SK-N-MC (cell line): Measurements from ENCODE around the genes GIN1 and STARD4.

DNA sequence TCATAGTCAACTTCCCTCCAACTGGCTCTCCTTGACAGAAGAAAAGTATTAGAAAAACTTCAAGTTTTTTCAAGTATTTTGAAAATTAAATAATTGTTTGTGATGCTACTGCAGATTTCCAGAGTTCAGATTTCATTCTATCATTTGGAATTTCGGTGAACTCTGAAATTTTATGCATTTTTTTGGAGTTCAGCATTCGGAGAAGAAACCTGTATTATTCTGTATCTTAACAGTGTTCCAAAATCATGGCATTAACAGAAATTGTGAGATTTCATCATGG lies 175.2 kb downstream of the SLCO4C1 start:
- RRBS = no CpG with 5 or more reads among the region's 2 CpGs

- RRBS = 2% methylated on average over 3 of the region's 47 CpGs
These were observed at the start of gene GIN1 for GRCh38 chr5:103119490-103120438. Gene GIN1 (minus strand): TSS chr5:103120138.

- RRBS = no CpG with 5 or more reads among the region's 13 CpGs
These were observed 690.0 kb downstream of the EFNA5 start for GRCh38 chr5:106980628-106981319.

DNA sequence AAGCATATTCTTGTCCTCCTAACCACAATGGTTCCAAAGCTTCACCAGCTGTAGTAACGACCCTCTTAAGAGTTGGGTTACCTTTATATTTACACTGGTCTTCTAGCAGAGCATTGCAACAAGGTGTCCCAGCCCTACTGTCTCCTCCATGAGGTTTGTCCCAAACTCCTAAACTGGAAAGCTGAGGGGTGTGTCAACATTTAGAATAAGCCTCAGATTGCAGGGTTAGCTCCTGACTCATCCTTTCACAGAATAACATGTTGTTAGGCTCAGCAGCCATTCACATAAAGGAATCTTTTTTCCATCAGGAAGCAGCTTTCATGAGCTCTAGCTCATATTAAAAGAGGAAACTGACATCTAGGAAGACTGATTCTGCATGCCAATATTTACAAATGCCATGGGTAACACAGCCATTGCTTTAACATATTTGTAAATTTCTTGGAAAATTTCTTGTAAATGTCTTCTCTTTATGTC lies 238.7 kb downstream of the EFNA5 start:
- RRBS = no CpG with 5 or more reads among the region's 1 CpG

DNA sequence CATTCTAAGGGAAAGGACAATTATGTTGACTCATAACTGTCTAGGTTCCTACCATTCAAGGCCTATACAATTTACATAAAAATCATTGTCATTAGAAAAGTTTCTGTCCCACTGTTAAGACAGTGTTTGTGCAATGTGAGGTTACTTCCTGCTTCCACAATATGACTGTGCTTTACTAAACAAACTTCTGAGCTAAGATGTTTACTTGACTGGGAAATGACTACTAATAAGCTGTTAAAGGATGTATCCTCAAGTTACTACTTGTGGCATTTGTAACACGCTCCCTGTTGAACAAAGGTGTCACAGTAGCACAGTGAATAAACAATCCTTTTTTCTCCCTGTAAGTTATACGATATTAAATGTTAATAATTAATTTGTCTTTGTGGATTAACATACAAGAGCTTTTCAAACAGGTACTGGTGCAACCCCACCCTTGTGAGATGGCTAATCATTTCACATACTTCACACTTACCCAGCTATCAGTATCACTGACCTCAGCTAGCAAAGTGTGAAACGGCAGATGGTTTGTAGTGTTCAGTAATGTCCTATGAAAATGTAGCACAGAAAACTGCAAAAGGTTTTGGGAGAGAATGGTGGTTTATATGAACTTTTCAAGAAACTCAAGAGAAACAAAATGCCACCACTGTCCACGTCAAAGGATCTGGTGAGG lies 195.8 kb downstream of the EFNA5 start:
- RRBS = no CpG with 5 or more reads among the region's 4 CpGs

- RRBS = no CpG with 5 or more reads among the region's 4 CpGs
These were observed 127.8 kb downstream of the EFNA5 start for GRCh38 chr5:107543018-107543331.

DNA sequence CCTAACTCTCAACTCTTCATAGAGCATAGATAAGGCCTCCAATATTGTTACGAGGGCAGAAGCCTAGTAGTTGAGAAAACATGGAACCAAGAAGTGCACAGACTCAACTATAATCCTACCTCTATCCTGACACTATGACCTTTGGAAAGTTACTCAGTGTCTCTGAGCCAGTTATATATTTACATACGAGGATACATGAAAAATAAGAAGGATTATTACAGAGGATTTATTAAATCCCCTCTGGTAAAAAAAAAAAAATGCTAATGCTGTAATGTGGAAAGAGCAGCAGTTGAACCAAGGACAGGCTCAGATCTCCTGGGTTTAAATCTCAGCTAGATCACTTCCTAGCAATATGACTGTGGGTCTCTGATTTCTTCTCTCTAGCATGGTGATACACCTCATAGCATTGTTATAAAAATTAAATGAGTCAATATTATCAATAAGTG lies 299.9 kb downstream of the FBXL17 start:
- RRBS = no CpG with 5 or more reads among the region's 2 CpGs

GRCh38 chr5:108341645-108342448 lies 40.1 kb downstream of the FBXL17 start:
- RRBS = no CpG with 5 or more reads among the region's 2 CpGs

GRCh38 chr5:109318632-109319309 lies 91.0 kb downstream of the PJA2 start:
- RRBS = no CpG with 5 or more reads among the region's 9 CpGs

GRCh38 chr5:109350552-109350975 lies 59.2 kb downstream of the PJA2 start:
- RRBS = no CpG with 5 or more reads among the region's 3 CpGs

- RRBS = no CpG with 5 or more reads among the region's 1 CpG
These were observed 41.1 kb downstream of the PJA2 start for GRCh38 chr5:109368529-109369221.

DNA sequence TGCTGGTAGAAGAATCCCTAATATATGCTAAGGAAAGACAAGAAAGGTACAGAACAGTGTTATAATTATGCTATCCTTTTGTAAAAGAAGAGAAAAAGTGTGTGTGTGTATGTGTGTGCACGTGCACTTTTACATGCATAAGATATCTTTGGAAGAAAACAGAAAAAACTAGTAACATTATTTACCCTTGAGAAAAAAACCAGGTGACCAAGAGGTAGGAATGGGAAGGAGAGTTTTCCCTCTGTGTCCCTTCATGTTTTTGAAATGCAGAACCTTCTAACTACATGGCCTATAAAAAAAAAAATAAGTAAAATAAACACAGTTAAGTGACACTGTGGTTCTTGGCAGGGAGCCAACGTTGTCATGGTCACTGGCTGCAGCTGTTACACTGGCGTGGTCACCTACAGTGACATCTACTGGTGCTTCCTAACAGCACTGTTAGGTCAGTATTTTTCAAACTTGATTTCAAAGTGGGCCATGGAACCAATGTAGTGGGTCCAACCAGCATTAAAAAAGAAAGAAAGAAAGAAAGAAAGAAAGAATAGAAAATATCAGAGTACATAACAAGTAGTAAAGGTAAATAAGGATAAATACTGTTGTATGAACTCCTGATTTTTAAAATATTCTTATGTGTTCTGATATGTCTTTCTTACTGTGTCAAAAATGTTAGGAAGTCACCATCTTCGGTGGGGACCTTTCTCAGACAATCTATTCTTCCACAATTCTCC lies 59.0 kb upstream of the PJA2 start:
- RRBS = no CpG with 5 or more reads among the region's 4 CpGs

GRCh38 chr5:109673574-109674045 lies 16.1 kb upstream of the MAN2A1 start:
- RRBS = no CpG with 5 or more reads among the region's 2 CpGs

- RRBS = no CpG with 5 or more reads among the region's 4 CpGs
These were observed 19.4 kb downstream of the MAN2A1 start for GRCh38 chr5:109709185-109709555.

- RRBS = no CpG with 5 or more reads among the region's 22 CpGs
These were observed 85.9 kb upstream of the TSLP start for GRCh38 chr5:110985491-110986121.

GRCh38 chr5:111232510-111232929 lies 8.3 kb downstream of the CAMK4 start:
- RRBS = no CpG with 5 or more reads among the region's 1 CpG

DNA sequence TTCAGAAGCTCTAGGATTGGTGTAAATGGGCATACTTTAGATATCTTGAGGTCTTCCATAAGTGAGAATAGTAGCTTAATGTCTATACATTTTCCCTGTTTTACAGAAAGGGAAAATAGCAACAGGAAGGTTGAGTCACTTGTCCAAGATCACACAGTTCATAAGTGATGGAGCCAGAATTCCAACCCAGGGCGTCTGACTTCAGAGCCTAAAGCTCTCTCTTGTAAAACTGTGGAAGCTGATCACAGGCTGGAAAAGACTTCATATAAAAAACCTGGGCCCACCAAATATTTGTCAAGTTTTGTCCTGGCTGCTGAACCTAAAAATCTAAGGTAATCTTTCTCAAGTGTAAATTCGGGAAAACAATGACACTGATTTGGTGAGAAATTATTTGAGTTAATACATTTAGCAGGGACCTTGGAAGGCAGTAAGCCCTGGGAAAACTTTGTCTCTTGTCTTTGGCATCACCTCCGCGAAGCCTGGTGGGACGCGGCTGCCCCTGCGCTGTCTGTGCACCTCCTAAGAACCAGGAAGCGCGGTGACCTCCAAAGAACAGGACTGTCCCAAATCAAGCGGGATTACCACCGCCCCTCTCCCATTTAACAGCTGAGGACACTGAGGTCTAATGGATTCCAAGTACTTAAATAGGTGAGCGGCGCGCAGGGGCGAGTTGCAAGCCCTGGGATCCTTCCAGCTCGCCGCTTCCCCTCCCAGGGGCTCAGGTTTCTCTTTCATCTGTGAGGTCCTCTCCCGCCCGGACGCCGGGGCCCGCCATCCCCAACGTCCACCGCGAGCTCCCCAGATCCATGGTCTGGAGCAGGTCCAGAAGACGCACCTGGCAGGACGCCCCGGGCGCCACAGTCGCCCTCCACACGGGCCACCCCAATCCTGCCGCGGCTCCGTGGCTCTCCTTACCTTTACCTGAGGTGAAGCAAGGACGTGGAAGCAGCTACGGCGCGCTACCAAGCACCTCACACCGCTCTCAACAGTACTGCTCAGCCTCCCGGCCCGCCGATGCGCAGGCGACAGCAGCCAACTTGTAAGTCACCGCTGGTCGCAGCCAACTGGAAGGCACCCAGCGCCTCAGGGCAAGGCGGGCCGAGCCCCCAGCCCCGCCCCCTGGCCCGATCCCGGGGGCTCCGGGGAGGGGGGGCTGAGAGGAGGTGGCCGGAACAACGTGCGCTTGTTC lies at the start of gene STARD4:
TSS of gene STARD4 (minus strand) at position 1,066 of the 1,189 bp plus-strand sequence.
- RRBS = 4% methylated on average over 8 of the region's 56 CpGs